ENCODE data around the genes PLEKHM3 and CRYGC.

DNA sequence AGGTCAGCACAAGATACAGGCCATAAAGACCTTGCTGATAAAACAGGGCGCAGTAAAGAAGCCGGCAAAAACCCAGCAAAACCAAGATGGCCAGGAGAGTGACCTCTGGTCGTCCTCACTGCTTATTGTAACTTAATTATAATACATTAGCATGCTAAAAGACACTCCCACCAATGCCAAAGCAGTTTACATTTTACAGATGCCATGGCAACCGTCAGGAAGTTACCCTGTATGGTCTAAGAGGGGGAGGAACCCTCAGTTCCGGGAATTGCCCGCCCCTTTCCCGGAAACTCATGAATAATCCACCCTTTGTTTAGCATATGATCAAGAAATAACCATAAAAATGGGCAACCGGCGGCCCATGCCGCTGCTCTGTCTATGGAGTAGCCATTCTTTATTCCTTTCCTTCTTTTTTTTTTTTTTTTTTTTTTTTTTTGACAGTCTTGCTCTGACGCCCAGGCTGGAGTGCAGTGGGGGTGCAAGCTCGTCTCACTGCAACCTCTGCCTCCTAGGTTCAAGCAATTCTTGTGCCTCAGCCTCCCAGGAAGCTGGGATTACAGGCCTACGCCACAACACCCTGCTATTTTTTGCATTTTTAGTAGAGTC, 2.8 kb upstream of the FZD5 start:
- PRO-cap = no peak
- RAMPAGE, long total RNA, 4 experiments = no peak in any of the 4 experiments

DNA sequence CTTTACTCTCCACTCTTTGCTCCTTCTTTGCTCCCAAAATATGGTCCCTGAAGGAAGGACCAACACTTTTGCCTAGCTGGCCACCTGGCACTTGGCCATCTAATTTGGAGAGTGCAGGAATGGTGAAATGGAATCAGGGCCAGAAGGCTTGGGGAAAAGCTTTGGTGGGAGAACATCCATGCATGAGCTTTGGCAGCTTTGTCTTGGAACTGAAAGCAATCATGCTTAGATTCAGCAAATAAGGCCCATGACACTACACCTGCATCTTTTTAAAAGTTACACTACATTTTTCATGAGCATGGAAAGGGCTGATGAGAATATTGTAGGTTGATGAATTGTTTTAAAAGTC, 50.8 kb upstream of the FZD5 start:
- PRO-cap = no peak
- RAMPAGE, long total RNA, 4 experiments = no peak in any of the 4 experiments

DNA sequence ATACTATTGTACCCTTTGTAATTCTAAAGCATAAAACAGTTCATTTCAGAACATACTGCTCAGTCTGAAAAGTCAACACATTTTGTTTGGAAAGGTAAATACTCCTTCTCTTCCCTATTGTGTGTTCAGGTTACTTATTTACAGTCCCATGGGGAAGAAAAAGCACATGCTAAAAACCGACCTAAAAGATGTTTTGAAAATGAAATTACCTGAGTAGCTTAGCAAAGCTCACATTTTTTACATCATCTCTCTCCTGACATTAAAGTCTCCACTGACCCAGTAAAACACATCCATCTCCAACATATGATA, 75.5 kb upstream of the FZD5 start:
- PRO-cap = no peak
- RAMPAGE, long total RNA, 4 experiments = no peak in any of the 4 experiments

- PRO-cap = no peak
- RAMPAGE, long total RNA, 4 experiments = no peak in any of the 4 experiments
Measured at GRCh38 chr2:207885034-207885489, 115.4 kb upstream of the FZD5 start.

- PRO-cap = no peak
- RAMPAGE, long total RNA, 4 experiments = no peak in any of the 4 experiments
Measured at GRCh38 chr2:207926106-207926534, 99.2 kb downstream of the PLEKHM3 start.

DNA sequence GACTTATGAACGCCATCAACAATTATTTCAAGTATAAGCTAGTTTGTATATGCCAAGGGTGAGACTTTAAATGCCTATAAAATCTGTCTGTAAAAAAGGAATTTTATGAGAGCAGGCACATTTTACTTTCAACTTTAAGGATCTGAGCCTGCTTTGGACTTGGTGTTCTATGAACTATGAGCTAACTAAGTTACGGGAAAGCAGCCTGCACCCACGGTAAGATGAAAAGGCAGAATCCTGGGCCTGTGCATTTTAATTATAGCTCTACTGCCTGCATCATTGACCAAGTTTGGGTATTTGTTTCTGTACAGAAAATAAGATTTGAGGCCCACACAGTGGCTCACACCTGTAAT, 95.4 kb downstream of the PLEKHM3 start:
- PRO-cap = no peak
- RAMPAGE, long total RNA, 4 experiments = no peak in any of the 4 experiments

- PRO-cap = no peak
- RAMPAGE, long total RNA, 4 experiments = no peak in any of the 4 experiments
Measured at GRCh38 chr2:207933311-207933845, 91.9 kb downstream of the PLEKHM3 start.

DNA sequence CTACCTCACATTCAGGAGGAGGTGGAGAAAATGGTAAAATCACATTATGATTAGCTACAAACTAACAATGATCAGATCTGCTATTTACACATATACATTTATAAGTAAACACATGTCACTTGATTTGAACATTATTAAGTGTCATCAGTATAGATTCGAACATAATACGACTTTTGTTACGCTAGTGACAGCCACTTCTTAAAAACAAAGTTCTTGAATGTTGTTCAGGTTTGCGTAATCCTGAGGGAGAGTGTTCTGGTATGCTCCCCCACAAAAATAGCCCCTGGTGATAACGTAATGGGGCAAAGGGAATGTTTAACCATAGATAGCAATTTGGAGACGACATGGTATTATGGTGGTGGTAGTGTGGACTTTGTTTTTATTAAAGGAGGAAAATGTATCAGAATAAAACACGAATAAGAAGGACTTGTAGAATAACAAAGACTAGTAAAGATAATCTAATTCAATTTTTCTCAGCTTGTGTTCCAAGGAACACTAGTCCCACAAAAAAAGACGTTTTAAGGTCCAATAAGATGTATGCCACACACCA, 90.6 kb downstream of the PLEKHM3 start:
- PRO-cap = no peak
- RAMPAGE, long total RNA, 4 experiments = no peak in any of the 4 experiments

DNA sequence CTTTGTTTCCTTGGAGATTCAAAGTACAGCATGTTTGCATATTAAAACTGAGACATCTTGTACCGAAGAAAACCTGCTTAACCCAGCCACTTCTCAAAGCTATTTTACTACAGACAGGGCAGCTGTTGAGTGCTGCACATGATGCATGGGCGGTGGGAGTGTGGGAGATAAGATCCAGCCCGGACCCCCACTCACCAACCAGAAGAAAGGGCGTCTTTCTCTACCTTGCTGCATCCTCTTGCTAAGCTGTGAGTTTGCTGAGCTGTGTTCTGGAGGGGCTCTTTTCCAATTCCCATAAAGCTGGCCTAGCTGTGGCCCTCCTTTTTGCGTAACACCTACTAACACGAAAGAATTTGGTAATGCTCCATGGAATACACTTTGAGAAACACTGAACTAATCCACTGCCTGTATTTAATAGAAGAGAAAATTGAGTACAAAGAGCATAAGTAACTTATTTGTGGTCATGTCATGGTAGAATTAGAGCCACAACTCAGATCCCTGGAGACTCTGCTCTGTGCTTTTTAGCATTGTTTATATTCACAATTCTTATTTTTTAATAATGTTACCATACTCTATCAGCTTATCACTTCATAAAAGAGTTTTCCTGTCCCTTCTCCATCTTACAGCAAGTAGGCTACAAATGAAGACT, 90.0 kb downstream of the PLEKHM3 start:
- PRO-cap = no peak
- RAMPAGE, long total RNA, 4 experiments = no peak in any of the 4 experiments

- PRO-cap = bidirectional peak, plus-strand start at chr2:208025620, minus-strand start at chr2:208025501
- RAMPAGE, long total RNA, 4 experiments = start-site peak on the minus strand in 3 of 4 experiments, at chr2:208025494-208025563 at its widest, 43 to 98 reads per replicate
Measured at GRCh38 chr2:208024756-208025840, at the start of gene PLEKHM3. PLEKHM3 (minus strand) TSS chr2:208025527.

DNA sequence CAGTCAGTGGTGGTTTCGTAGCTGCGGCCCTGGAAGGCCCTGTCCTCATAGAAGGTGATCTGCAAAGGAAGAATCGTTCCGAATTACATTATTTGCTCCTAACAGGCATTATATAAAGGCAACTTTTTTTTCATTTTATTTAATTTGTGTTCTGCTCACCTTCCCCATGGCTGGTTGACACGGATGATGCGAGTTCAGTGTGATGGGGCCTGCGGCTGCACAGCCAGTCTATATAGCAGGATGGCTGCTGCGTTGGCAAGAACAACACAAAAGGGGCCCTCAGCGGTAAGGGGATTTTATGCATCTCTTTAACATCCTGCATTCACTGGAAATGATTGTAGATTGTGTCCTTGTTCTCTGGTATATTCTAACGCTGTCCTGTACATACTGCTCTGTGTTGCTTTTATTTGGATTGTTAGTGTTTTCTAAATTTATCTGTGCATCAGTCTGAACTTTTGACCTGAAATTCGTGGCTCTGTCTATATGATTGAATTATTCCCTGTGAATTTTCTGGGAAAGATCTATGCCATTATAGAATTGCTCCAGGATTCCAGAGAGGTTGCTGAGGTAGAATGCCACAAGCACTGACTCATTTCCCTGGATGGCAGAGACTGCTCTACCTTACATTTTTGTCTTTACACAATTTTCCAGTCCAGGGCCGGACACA, at the start of gene CRYGC:
Gene CRYGC (minus strand): TSS at position 204 of the 667 bp plus-strand sequence.
- PRO-cap = no peak
- RAMPAGE, long total RNA, 4 experiments = no peak in any of the 4 experiments

GRCh38 chr2:208236285-208236544, 18.7 kb downstream of the IDH1 start:
- PRO-cap = no peak
- RAMPAGE, long total RNA, 4 experiments = no peak in any of the 4 experiments

- PRO-cap = no peak
- RAMPAGE, long total RNA, 4 experiments = no peak in any of the 4 experiments
Measured at GRCh38 chr2:208312764-208313159, 46.7 kb downstream of the PIKFYVE start.

- PRO-cap = no peak
- RAMPAGE, long total RNA, 4 experiments = no peak in any of the 4 experiments
Measured at GRCh38 chr2:208359039-208360030, 47.3 kb upstream of the PTH2R start.

DNA sequence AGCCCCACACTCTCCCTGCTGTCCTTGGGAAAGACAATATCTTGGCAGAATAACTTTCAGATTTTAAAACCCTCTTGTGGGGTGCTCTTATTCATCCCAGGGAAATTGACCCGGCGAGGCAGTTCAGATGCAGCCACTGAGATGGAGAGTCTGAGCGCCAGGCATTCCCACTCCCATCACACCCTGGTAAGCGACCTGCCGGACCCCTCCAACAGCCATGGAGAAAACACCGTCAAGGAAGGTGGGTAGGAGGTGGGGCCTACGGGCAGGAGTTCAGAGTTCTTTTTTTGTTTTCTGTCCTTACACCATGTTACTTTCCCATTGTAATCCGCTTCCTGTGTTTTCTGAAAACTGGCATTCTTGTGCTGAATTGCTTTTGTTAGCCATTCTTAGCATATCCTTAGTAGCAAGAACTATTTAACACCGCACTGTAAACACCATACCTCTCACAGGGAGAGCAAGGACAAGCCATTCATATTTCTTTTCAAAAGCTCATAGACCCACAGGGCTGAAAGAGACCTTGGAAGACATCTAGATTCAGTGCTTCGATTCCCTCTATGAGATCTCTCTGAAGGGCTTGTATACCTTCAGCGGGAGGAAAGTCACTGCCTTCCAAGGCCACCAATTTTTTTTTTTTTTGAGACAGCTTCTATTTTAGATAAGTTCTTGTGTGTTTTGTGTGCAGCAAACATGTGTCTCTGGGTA, 46.2 kb downstream of the UNC80 start:
- PRO-cap = no peak
- RAMPAGE, long total RNA, 4 experiments = no peak in any of the 4 experiments

DNA sequence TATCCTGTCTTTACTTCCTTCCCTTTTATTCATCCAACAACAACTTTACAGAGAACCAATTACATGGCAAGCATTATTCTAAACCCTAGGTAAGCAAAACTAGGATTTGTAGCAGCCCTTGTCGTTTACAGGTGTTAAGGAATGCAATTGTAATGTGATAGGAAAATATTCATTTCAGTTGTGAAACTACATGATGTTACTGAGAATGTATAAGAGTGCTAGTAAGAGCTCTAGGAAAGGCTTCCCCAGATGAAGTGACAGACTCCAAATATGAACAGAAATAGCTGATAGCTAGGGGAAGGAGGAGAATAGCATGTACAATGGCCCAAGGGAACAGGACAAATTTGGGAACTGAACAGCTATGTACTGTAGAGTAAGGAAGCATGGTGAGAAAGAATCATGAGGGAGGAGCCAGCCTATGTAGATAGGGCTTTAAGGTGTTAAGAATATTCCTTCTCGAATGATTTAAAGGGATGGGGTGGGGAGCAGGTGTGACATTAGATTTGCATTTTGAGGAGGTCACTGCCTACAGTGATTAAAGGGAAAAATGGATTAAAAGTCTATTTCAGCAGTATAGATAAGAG, 31.7 kb downstream of the RPE start:
- PRO-cap = no peak
- RAMPAGE, long total RNA, 4 experiments = no peak in any of the 4 experiments

GRCh38 chr2:210153505-210154178, 17.6 kb downstream of the KANSL1L start:
- PRO-cap = no peak
- RAMPAGE, long total RNA, 4 experiments = no peak in any of the 4 experiments

- PRO-cap = no peak
- RAMPAGE, long total RNA, 4 experiments = no peak in any of the 4 experiments
Measured at GRCh38 chr2:210171951-210172569, 851 bp upstream of the KANSL1L start.

- PRO-cap = no peak
- RAMPAGE, long total RNA, 4 experiments = no peak in any of the 4 experiments
Measured at GRCh38 chr2:210207368-210207859, 17.8 kb downstream of the ACADL start.

DNA sequence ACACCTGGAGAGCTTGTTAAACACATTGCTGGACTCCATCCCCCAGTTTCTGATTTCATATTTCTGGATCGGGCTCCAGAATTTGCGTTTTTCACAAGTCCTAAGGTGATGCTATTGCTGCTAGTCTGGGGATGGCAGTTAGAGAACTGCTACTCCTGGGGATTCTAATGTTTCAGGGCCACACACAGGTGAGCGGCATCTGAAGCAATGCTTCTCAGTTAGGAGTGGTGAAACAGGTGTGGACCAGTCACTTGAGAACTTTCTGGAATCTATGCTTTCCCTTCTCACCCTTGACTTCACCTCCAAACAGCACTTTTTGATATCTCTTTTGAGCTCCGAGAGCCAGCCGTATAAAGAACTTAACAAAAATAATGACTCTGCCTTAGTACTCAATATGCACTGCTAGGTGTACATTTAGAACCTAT, 100.5 kb downstream of the CPS1 start:
- PRO-cap = no peak
- RAMPAGE, long total RNA, 4 experiments = no peak in any of the 4 experiments